Liver (tissue), 9 donors: ENCODE data around the gene ABCA13.

GRCh38 chr7:47285861-47286208 lies 296.1 kb downstream of the TNS3 start:
- PRO-cap, 5 experiments = no peak in any of the 5 experiments
- RAMPAGE, long total RNA, 2 experiments = no peak in any of the 2 experiments
- RRBS = no CpG with 5 or more reads among the region's 7 CpGs

DNA sequence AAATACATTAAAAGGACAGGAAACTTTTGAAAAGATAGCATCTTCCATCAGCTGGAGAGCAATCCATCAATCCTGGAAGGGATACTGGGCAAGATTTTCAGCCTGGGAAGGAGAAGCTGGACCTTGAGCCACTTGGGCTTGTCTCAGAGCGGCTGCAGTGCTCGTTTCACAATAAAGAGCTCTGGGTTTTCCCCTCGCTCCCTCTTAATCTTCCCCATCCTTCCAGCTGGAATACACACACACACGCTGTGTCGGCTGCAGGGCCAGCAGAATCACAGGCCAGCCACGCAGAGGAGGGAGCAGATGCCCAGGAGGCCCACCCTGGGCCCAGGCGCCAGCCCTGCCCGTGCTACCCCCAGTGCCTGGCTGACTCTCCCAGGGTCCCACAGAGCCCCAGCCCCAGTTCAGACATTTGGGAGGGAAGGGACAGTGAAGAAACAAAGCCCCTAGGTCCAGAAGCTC lies 255.1 kb downstream of the TNS3 start:
- PRO-cap, 5 experiments = no peak in any of the 5 experiments
- RAMPAGE, long total RNA, 2 experiments = no peak in any of the 2 experiments
- RRBS = no CpG with 5 or more reads among the region's 8 CpGs

DNA sequence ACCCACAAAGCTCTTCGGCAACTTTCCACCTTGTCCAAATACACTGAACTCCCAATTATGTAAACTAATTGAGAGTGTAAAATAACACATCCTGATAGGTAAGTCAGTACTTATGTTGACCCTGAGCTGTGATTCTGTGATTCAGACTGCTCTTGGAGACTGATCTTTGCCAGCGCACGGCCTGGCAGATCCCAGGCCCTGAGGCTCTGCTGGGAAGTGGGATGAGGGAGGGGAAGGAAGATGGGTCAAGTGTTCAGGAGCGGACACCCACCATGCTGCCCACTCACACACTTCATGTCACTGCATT lies 226.3 kb downstream of the TNS3 start:
- PRO-cap, 5 experiments = no peak in any of the 5 experiments
- RAMPAGE, long total RNA, 2 experiments = no peak in any of the 2 experiments
- RRBS = no CpG with 5 or more reads among the region's 4 CpGs

DNA sequence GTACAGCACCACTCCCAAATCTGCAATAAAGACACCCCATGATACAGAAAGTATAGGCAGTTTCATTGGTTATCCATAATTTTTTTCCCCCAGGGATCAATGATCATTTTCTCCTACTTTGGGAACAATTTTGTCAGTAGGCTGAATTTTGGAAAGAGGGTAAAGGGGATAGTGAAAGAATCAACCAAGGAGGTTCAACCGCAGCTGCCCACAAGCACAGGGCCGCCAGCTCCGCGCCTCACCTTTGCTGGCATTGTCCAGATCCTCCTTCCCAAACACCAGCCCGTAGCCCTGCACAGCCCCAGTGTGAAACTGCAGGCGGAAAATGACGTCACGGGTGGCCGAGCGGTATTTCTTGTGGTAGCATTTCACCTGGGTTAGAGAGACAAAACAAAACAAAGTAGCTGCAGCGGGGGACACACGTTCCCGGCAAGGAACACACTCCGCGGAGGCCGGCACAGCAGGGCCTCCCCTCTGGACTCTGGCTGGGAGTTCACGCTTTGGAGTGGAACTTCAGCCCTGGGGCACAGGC lies 181.3 kb downstream of the TNS3 start:
- PRO-cap, 5 experiments = no peak in any of the 5 experiments
- RAMPAGE, long total RNA, 2 experiments = no peak in any of the 2 experiments
- RRBS = no CpG with 5 or more reads among the region's 17 CpGs

GRCh38 chr7:47401075-47401365 lies 180.9 kb downstream of the TNS3 start:
- PRO-cap, 5 experiments = no peak in any of the 5 experiments
- RAMPAGE, long total RNA, 2 experiments = no peak in any of the 2 experiments
- RRBS = no CpG with 5 or more reads among the region's 5 CpGs

DNA sequence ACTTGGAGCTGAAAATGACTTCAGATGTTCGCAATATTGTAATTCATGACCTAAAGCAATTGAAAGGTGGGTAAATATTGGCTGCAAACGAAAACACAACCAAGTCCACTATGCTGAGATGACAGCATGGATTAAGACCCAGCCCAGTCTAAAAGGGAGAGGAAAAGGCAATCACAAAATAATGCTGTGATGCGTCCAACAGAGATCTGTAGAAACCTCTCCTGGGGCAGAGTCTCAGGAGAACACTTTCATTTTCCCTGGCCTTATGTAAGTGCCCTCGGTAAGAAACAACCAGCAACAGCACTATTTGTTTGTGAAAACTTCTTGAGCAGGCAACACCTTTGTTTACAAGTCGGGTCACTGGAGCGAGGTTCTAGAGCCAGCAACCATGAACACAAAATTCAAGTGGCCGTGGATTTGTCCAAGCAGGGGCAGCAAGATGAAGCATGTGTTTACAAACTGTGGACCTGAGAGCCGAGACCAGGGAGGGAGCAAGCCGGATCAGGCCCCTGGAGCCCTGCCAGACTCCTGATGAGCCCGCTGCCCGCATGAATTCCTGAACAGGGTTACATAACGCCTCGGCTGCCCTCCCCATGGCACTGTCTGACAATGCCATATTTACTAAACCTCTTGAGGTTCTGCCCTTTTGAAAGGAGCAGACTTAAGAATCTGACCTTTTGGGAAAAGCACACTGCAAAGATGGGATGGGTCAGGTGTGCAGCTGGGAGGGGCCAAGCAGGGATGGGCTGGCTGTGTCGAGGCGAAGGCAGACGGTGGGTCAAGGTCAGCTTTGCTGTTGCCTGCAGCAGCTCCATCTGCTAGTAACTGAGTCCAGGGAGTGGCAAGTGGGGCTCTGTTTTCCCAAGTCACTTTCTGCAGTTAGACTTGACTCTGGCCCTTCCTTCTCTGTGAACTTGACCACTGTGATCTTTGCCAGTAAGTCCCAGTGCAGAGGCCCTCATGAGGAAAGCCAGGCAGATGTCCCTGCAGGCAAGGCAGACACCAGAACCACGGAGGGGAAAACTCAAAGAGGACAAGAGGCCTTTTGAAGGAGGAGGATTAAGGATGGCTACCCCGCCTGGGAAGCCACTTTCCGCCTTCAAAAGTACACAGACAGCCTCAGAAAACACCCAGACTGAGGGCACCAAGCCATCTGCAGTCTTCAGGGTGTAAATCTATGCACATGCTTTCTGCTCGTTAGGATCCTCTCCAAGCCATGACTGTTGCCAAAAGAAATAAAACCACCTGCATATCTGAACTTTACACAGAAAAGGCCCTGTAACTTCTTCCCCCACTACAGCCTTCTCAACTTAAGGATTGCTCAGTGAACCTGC lies 175.9 kb downstream of the TNS3 start:
- PRO-cap, 5 experiments = peak in 2 of 5 experiments; most common plus-strand start position 727 of the sequence (in 2)
- RAMPAGE, long total RNA, 2 experiments = no peak in any of the 2 experiments
- RRBS = no CpG with 5 or more reads among the region's 20 CpGs

DNA sequence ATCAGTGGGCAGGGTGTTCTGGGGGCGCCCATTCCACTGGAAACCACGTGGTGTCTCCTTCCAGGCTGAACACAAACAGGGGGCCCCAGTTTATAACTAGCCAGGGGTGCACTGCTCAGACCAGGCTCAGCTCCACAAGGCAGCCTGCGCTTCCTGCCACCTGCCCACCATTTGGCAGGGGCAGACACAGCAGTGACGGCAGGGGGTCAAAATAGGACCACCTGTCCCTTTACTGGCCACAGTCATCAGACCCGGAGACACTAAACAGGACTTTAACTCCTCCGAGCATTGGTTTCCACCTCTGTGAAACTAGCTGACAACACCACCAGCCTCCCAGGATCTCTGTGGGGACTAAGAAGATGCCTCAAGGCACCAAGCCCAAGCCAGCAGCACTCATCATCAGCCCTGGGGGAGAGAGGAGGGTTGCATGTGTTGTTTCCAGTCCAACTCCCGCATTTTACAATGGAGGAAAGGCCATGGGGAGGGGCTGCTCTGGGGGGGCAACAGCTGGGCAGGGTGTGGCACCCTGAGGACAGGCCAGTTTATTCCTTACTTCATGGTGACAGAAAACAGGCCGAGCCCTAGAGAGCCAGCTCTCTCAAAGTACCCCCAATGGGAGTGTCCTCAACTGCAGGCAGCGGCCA lies 127.7 kb downstream of the TNS3 start:
- PRO-cap, 5 experiments = no peak in any of the 5 experiments
- RAMPAGE, long total RNA, 2 experiments = no peak in any of the 2 experiments
- RRBS = no CpG with 5 or more reads among the region's 9 CpGs

DNA sequence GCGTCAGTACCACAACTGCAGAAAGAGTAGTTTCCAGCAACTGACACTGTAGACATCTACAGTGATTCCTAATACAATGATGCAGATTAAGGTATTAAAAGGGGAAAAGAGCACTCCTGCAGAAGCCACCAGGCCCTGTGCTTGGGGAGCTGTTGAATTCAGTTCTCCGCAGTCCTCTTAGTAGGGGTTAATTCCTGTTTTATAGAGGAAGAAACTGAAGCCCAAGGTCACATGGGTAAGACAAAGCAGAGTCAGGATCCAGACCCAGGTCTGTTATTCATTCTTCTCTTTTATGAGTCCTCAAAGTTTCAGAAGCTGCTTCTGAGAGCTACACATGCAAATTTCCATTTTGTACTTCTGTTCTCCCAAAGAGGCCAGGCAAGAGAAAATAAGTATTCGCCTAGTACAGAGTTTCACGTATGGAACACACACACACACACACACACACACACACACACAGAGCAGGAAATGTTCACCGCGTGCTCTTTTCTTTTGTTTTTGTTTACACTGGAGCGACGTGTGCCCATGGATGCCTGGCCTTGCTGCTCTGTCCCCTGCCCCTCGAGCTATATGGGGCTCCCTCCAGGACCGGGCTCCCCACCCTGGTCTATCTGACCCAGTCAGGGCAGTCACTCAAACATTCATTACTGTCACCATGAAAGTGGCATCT lies 84.5 kb downstream of the TNS3 start:
- PRO-cap, 5 experiments = peak in 2 of 5 experiments; most common minus-strand start position 174 of the sequence (in 2)
- RAMPAGE, long total RNA, 2 experiments = no peak in any of the 2 experiments
- RRBS = no CpG with 5 or more reads among the region's 10 CpGs

- PRO-cap, 5 experiments = no peak in any of the 5 experiments
- RAMPAGE, long total RNA, 2 experiments = no peak in any of the 2 experiments
- RRBS = 60% methylated on average over 3 of the region's 7 CpGs
These were observed 11.3 kb downstream of the TNS3 start for GRCh38 chr7:47570427-47571137.

- PRO-cap, 5 experiments = no peak in any of the 5 experiments
- RAMPAGE, long total RNA, 2 experiments = no peak in any of the 2 experiments
- RRBS = no CpG with 5 or more reads among the region's 8 CpGs
These were observed 7.2 kb downstream of the TNS3 start for GRCh38 chr7:47574709-47575132.

- PRO-cap, 5 experiments = no peak in any of the 5 experiments
- RAMPAGE, long total RNA, 2 experiments = no peak in any of the 2 experiments
- RRBS = no CpG with 5 or more reads among the region's 6 CpGs
These were observed 19.5 kb upstream of the TNS3 start for GRCh38 chr7:47601185-47601970.

DNA sequence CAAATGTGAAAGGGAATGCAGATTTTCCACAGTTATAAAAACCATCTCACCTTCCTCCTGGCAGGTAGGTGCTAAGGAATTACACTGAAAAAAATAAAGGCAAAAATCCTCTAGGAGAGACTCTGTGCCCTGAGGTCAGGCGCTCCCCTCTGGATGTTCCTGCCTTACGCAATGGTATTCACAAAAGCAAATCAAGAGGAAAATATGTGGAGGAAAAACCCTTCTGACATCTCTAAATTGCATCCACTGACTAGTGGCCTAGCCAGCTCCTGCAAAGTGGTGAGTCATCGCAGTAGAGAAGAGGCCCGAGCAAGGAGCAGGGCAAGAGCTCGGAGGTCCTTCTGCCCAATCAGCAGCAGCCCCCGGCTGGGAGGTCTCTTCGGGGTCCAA lies 161.8 kb downstream of the PKD1L1 start:
- PRO-cap, 5 experiments = no peak in any of the 5 experiments
- RAMPAGE, long total RNA, 2 experiments = no peak in any of the 2 experiments
- RRBS = no CpG with 5 or more reads among the region's 7 CpGs

- PRO-cap, 5 experiments = no peak in any of the 5 experiments
- RAMPAGE, long total RNA, 2 experiments = no peak in any of the 2 experiments
- RRBS = no CpG with 5 or more reads among the region's 4 CpGs
These were observed 21.7 kb downstream of the UPP1 start for GRCh38 chr7:48110729-48111235.

- PRO-cap, 5 experiments = no peak in any of the 5 experiments
- RAMPAGE, long total RNA, 2 experiments = no peak in any of the 2 experiments
- RRBS = 64% methylated on average over 2 of the region's 6 CpGs
These were observed at the start of gene ABCA13 for GRCh38 chr7:48170980-48171643. Gene ABCA13, plus strand, starts transcription at chr7:48171458.

DNA sequence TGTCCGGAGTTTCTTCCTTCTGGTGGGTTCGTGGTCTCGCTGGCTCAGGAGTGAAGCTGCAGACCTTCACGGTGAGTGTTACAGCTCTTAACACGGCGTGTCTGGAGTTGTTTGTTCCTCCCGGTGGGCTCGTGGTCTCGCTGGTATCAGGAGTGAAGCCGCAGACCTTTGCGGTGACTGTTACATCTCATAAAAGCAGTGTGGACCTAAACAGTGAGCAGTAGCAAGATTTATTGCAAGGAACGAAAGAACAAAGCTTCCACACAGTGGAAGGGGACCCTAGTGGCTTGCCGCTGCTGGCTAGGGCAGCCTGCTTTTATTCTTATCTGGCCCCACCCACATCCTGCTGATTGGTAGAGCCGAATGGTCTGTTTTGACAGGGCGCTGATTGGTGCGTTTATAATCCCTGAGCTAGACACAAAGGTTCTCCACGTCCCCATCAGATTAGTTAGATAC lies 30.7 kb downstream of the ABCA13 start:
- PRO-cap, 5 experiments = no peak in any of the 5 experiments
- RAMPAGE, long total RNA, 2 experiments = no peak in any of the 2 experiments
- RRBS = no CpG with 5 or more reads among the region's 17 CpGs

DNA sequence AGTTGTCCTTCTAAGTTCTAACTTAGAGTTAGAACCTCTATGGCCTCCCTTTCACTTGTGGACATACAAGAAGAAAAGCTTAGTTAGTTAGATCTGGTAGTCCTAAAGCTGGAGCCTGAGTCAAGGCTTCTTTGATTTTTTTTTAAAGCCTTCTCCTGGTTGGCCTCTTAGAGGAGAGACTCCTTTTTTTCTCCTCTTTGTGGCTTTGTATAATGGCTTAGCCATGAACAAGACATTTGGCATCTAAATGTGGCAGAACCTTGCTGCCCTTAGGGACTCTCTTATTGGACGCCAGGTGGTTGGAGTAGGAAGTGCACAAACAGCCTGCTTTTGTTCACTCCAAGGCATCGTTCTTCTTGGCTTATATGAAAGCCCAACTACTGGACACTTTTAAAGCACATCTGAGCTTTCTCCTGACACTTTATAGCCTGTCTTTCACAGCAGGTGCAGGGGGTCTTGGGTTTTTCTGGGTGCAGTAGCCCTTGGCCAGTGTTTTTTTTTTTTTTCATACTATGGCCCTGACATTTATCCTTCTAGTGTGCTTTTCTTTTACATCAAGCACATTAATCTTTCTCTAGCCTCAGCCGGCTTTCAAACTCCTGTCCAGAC lies 25.0 kb downstream of the ZPBP start:
- PRO-cap, 5 experiments = no peak in any of the 5 experiments
- RAMPAGE, long total RNA, 2 experiments = no peak in any of the 2 experiments
- RRBS = no CpG with 5 or more reads among the region's 3 CpGs

GRCh38 chr7:50262346-50262611 lies 42.2 kb upstream of the IKZF1 start:
- PRO-cap, 5 experiments = no peak in any of the 5 experiments
- RAMPAGE, long total RNA, 2 experiments = no peak in any of the 2 experiments
- RRBS = no CpG with 5 or more reads among the region's 3 CpGs

GRCh38 chr7:50310980-50311417 lies 6.5 kb downstream of the IKZF1 start:
- PRO-cap, 5 experiments = no peak in any of the 5 experiments
- RAMPAGE, long total RNA, 2 experiments = no peak in any of the 2 experiments
- RRBS = no CpG with 5 or more reads among the region's 1 CpG

GRCh38 chr7:50312621-50313347 lies 8.3 kb downstream of the IKZF1 start:
- PRO-cap, 5 experiments = no peak in any of the 5 experiments
- RAMPAGE, long total RNA, 2 experiments = no peak in any of the 2 experiments
- RRBS = no CpG with 5 or more reads among the region's 4 CpGs

GRCh38 chr7:50330599-50331390 lies 26.3 kb downstream of the IKZF1 start:
- PRO-cap, 5 experiments = no peak in any of the 5 experiments
- RAMPAGE, long total RNA, 2 experiments = no peak in any of the 2 experiments
- RRBS = no CpG with 5 or more reads among the region's 6 CpGs